ENCODE data around the gene USP48.

DNA sequence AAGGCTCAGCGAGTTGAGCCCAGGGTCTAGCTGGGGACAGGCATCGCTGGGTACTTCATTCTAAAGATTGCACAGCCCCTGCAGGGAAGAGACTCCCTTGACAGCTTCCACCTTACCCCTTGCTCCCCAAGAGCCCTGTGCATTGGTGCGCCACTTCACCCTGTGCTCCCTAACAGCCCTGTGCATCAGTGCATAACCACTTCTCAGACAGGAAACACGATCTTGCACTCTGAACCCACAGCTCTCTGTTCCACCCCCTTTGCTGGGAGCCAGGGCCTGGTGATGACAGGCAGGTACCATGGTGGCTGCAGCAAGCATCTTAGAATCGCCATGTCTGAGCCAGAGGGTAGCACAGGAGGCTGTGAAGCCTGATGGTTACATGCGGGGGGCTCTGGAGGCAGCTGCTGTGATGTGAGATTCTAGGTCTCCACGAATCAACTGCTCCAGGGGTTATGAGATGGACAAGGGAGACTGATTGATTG, 5.0 kb downstream of the ALPL start:
- PRO-cap = no peak

DNA sequence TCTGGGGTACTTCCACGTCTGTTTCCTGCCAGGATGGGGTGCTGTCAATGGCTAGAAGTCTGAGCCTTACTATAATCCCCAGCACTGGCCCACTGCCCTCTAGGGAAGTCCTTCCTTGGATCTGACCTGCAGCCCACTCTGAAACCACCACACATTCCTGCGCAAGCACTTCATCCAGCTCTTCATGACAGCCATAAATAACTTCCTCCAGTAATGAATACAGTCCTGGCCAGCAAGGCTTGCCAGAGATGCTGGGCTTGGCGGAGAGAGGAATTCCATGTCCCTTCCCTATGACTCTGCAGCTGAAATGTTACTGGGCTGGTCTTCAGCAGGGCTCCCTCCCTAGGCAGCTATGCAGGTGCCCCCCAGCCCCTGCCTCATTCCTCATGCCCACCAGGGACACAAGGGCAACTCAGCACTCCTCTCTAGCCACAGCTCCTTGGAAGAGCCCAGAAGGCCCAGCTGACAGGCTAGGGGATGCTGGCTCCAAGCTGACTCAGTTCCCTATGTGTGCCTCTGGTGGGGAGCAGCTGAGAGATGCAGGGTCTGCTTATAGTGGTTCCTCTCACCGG, 32.7 kb downstream of the ALPL start:
- PRO-cap = no peak

GRCh38 chr1:21627070-21627423, 42.1 kb downstream of the RAP1GAP start:
- PRO-cap = no peak

- PRO-cap = no peak
Observed at GRCh38 chr1:21639546-21640033, 29.6 kb downstream of the RAP1GAP start.

- PRO-cap = no peak
Observed at GRCh38 chr1:21725813-21726843, 56.8 kb downstream of the USP48 start.

- PRO-cap = no peak
Observed at GRCh38 chr1:21729495-21729945, 53.4 kb downstream of the USP48 start.

GRCh38 chr1:21749246-21750507, 33.3 kb downstream of the USP48 start:
- PRO-cap = no peak

DNA sequence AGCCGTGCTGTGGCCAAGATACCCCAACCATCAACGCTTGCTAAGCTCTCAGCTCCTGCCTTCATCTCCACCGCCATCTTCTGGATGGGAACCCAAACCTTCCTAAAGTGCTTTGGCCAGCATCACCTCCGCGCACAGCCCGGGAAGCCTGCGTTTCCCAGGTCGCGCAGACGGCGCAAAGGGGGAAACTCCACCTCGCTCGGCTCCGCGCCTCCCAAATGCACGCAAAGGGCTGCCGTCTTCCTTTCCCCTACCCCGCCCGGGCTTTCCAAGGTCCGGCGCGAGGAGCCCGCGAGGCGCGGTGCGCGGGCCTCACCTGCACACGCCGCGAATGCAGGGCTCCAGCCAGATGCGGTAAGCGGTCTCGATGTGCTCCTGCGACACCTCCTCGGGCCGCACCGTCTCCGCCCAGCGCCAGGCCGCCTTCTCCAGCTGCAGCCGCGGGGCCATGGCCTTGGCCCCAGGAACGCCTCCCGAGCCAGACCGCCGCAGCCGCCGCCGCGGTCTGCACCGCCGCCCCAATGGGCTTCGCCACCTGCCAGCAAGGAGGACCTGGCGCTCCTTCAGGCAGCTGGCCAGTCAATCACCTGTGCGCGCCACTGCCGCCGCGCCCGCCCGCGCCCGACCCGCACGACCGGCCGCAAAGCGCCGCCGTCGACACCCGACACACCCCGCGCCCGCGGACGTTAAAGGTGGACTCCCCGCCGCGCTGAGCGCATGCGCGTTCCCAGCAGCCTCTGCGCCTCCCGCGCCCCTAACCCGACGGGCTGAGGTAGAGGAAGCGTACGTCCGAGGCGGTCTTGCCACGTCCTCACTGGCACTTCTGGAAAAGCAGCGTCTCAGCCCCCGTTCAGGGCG, at the start of gene USP48:
TSS of gene USP48 (minus strand) at position 642 of the 858 bp plus-strand sequence.
- PRO-cap = bidirectional peak, plus-strand start at position 169 of the sequence, minus-strand start at position 82 of the sequence; unidirectional peak, minus-strand start at position 333 of the sequence; bidirectional peak, plus-strand start at position 757 of the sequence, minus-strand start at position 584 of the sequence

- PRO-cap = no peak
Observed at GRCh38 chr1:21812024-21812219, 143 bp upstream of the LDLRAD2 start.

- PRO-cap = no peak
Observed at GRCh38 chr1:21869569-21870203, 57.6 kb downstream of the LDLRAD2 start.

DNA sequence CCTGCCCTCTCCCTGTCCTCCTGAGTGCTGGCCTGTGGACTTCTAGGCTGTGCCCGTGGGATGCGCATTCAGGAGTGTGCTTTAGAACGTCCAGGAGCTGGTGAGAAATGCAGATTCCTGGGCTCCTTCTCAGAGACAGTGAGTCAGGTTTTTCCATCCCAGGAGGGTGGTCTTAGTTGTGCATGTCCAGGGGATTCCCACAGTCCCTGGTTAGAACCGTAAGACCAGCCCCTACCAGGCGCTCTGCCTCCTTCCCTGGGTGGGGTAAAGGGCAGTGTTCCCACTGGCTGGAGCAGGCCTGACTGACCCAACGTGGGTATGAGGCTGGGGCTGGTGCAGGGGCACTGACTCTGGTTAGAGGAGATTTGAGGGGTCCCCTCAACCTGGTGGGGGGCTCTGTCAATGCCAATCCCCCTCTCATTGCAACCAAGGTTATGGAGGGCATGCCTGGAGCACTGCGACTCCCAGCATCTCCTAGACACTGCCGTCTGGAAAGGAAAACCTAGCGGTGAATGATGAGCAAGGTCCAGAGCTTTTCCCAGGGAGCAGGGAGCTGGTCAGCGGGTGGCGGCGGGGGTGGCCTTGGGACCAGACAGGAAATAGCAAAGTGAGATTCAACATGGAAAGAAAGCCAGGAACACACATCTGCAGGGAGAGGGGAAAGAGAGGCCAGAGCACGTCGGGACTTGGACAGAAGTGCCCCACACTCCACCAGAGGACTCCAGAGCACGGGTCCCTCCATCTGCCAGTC, 38.6 kb downstream of the HSPG2 start:
- PRO-cap = no peak

- PRO-cap = no peak
Observed at GRCh38 chr1:21909309-21909489, 27.9 kb downstream of the HSPG2 start.

DNA sequence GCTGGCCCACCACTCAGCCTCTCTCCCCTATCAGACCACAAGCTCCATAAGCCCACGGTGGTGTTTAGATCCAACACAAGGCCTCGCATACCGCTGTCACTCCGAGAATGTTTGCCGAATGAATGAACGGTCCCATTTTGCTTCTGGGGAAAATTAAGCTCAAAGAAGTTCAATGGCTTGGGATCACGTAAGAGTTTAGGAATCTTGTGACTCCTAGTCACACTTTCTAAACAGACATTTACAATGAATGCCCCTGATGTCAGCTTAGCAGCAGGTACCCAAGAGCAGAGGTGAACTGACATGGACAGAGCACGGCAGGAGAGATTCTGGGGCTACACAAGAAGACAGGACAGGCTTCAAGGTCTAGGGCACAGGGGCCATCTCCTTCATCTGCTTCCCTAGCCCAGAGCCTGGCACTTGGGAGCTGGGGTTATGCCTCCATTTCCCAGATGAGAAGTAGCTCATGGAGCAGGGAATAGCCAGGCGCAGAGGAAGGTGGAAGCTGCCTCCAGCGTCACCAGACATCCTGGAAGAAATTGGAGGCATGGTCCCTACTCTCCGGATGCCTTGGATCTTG, 13.3 kb downstream of the HSPG2 start:
- PRO-cap = no peak

DNA sequence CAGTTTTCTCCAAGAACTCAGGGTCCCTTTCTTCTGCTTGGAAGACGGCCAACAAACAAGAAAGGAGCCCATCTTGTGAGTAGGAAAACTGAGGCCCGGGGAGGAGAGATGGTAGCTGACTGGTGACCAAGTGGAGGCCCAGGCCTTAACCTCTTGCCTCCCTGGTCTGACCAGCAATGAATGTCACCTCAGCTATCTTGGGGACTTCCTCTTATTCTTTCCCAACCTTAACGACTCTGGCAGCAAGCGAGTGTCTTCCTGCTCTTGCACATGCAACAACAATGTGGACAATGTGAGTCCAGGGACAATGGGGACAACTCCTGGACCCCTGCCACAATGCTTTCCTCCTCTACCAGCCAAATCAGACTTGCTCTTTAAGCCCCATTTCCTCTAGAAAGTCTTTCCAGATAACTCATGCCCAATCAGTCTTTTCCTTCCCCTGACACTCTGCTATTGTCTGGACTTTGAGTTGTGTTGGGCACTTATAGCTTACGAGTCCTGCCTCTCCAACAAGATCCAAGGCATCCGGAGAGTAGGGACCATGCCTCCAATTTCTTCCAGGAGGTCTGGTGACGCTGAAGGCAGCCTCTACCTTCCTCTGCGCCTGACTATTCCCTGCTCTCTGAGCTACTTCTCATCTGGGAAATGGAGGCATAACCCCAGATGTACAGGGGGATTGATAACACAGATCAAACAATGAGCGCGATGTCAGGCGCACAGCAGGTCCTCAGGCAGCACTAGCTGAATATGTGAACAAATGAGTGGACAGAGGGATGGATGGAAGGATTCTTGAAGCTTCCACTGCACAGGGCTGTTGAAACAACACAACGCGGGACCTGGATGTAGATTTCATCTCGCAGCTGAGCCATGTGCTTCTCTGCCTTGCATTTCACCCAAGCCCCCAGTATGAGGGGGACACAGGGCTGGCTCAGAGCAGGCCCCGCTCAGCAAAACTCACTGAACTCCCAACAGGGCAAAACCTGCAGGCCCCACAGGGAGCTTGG, 12.3 kb downstream of the HSPG2 start:
- PRO-cap = no peak

DNA sequence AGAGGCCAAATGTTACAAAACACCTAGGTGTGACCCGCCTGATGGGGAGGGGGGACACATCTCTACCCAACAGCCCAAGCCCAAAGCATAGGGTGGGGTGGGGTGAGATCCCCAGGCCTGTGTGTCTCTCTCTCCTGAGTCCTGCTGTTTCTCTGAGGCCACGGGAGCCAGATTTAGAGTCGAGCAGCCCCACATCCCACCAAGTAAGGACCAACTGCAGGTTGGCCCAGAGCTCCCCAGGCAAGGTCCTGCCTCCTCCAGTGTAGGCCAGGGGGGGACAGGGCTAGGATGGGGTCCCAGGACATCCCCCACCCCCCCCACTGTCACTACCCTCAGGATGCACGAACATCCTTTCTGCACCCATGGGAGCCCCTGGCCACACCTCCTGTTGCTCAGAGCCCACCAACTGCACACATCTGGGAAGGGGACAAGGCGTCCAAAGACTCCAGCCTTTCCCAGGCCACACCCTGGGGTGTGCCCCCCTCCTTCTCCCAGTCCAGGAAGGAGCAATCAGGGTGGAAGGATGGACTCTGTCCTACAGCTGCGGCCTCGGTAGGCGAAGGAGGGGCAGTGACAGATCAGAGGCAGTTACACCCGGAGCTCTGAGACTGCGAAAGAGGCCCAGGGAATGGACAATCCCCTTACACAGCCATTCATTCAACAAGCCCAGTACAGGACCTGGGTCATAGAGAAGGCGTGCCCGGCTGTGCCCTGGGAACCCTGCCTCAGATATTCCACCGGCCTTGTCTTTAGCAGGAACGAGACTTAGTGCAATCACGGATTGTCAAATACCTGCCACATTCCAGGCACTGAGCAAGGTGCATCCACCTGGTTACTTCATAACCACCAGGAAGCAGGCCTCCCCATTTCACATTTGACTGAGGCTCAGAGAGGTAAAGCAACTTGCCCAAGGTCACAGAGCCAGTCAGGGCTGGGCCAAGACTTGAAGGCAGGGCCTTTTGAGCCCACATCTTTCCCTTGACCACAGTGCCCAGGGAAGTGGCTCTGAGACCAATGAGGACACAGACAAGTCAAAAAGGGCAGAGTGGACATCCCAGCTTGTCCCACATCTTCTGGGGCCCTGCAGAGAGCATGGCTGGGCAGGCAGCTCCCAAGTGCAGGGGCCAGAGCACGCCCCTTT, 9.5 kb downstream of the HSPG2 start:
- PRO-cap = bidirectional peak, plus-strand start at position 594 of the sequence, minus-strand start at position 603 of the sequence

DNA sequence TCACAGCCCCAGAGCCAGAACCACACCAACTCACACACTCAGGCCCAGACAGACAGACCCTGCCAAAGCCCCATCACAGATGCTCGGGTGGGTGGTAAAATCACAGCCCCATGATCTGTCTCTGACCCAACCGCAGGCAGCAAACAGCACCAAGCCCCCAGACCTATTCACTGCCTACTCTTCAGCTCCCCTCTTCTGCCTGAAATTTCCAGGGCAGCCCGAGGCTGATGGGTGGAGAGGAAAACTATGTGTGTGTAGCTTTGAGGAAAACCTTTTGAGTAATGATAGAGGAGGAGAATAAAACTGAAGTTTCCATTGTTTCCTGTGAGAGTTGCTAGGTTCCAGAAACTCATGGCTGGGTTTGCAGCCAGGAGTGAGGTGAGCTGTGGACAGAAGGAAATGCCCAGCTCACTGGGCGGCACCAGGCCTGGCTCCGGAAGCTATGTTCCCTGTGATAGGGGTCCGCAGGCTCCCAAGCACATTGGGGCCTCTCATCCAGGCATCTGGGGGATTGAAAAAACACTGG, 1.5 kb upstream of the HSPG2 start:
- PRO-cap = no peak

DNA sequence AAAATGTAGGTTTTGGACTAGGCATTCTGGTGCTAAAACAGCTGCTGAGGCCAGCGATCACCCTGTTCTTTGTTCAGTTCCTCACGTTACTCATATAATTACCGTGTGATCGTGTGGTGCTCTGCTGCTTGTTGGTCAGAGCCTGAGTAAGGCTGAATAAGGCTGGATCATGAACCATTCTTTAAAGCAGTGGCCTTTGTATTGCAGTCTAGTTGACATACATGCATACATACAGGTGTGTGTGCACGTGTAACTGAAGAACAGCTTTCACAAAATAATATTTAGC, 25.3 kb downstream of the CDC42 start:
- PRO-cap = no peak

GRCh38 chr1:22084841-22085157, 32.3 kb downstream of the CDC42 start:
- PRO-cap = no peak

GRCh38 chr1:22255524-22256081, 112.7 kb upstream of the WNT4 start:
- PRO-cap = no peak

DNA sequence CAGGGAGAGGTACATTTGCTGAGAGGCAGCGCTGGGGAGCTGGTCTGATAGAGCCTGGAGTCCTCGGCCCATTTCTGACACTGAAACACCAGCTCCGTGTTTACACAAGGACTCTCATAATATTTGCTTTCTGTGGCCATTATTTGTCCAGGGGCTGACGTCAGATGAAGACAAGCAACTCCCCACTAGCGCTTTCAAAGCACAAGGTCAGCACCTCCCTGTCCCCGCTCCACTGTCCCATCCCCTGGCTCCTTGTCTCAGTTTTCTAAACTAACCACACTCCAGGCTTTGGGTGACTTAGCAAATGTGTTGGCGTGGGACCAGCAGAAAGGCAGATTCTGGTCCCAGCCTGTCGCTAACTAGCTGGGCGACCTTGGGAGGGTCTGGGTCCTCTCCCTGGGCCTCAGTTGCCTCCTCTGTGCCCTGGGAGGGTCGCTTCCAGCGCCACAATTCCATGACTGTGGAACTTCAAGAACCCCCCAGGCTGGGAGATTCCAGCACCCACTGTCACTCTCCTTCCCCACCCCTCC, 37.3 kb upstream of the ZBTB40 start:
- PRO-cap = no peak

Measured in ileum (tissue), 1 donor.